Endometrial microvascular endothelial cells (primary cell): ENCODE results near the gene CLDN11.

DNA sequence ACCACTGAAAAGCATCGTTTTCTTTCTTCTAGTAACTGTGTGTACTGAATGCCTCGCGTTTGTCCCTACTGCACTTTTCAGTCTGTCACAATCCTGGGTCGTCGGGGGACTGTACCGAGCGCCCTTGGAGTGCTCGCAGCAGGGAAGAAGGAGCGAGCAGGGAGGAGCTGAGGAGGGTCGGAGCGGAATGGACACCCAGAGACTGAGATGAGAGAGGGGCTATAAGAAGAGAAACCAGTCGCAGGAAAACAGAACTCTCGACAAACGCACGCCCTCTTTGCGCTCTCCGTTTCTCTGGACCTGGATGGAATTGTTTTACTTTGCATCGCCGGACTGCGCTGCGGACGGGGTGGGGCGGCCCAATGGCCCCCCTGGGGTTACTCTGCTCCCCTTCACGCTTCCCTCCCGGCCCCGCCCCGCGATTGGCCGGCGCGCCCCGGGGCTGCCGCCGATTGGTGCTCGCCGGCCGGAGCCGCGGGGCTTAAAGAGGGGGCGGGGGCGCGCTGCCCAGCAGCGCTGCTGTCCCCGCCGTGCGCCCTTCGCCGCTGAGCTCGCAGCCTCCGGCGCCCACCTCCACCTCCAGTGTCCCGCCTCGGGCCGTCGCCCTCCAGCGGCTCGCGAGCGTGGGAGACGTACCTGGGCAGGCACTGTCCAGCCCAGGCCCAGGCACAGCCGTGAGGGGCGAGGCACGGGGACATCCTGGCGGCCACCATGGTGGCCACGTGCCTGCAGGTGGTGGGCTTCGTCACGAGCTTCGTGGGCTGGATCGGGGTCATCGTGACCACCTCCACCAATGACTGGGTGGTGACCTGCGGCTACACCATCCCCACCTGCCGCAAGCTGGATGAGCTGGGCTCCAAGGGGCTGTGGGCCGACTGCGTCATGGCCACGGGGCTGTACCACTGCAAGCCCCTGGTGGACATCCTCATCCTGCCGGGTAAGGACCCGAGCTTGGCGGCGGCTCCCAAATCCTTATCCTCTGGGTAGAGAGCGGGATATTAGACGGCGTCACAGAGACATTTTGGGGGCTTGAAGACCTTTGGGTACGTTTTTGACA is at the start of gene CLDN11:
TSS of gene CLDN11 (plus strand) at position 513 of the 1,057 bp plus-strand sequence.
- RAMPAGE, long total RNA = start-site peak on the plus strand centred at position 538 of the sequence, 40 bp wide, 287 and 360 reads in 2 replicates

DNA sequence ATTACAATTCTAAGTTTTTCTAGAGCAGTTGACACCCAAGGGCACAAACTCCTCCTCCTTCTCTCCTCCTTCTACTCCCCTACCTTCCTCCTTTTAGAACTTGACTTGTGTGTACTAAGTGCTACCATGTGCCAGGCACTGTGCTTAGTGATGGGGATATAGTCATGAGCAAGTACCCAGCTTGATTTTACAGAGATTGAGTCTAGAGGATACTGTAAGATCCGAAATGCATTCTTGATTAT is 72.2 kb downstream of the CLDN11 start:
- RAMPAGE, long total RNA = no peak

- RAMPAGE, long total RNA = no peak
These were observed 129.0 kb downstream of the RPL22L1 start for GRCh38 chr3:170740847-170741641.

DNA sequence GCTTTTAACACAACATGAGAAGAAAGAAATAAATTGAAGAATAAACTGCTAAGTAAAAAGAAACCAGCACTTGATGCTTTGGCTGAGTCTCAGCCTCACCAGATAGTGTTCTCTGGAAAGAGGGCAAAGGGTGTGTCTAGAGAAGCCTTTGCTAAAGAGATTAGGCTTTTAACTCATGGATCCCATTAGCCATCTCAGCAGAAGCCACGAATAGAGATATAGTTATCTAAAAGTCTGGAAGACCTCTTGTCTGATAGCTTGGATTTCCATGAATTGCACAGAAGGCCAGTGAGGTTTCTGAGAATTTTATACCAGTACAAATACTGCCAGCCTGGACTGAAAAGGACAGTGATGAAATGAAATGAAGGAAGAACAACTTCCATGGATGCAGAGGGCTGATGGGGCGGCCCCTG is 91.4 kb downstream of the RPL22L1 start:
- RAMPAGE, long total RNA = no peak

DNA sequence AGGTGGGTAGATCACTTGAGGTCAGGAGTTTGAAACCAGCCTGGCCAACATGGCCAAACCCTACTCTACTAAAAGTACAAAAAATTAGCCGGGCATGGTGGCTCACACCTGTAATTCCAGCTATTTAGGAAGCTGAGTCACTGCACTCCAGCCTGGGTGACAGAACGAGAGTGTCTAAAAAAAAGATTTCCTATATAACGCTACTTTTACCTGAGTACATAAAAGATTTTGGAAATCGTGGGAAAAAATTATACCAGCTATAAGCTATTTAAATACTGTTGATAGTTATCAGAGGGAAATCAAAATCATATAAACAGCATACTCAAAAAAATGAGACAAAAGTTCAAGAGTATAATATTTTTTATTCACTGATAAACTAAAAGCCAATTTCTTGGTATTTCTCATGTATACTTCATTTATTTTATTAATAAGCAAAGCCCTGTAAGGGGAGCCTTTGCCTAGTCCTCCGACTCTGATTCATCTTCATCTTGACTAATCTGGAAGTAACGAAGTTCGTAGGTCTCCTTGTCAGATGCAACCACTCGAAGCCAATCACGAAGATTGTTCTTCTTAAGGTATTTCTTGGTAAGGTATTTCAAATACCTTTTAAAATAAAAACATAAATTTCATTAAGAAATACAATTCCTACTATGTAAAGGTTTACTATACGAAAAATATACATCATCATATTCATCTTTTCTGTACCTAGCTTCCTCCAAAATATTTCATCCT is 3.9 kb downstream of the RPL22L1 start:
- RAMPAGE, long total RNA = no peak

GRCh38 chr3:171017178-171017578 is 9.3 kb downstream of the SLC2A2 start:
- RAMPAGE, long total RNA = no peak

GRCh38 chr3:171025365-171026061 is 1.0 kb downstream of the SLC2A2 start:
- RAMPAGE, long total RNA = no peak

GRCh38 chr3:171334199-171334960 is 125.8 kb downstream of the TNIK start:
- RAMPAGE, long total RNA = no peak

DNA sequence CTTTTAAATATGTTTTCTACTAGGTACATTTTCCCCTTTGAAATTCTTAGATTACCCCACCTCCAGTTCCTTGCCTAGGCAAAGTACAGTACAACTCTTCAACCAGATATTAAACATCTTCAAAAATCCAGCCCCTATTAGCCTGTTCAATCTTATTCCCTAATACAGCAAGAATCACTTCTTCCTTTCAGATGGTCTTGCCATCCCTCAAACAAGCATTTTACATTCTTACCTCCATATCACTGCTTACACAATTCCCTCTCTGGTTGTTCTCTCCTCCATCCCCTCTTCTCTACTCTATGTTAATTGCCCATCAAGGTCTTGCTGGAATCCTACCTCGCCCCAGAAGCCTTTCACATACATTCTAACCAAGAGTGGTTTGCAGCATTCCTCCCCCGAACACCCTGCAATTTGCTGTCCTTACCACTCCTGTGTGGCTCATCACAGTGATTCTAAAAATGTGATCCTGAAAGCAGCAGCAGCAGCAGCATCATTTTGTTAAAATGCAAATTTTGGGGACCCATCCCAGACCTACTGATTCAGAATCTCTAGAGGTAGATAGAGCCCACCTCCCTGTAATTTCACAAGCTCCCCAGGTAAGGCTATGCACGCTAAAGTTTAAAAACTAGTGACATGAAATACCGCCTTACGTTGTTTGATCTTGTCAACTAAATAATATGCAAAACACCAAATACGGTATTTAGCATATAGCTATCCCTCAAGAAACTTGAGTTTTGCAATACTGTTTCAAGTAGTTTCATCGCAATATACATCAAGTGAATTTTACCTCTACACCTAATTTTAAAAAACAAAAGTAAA is 30.5 kb downstream of the TNIK start:
- RAMPAGE, long total RNA = no peak

DNA sequence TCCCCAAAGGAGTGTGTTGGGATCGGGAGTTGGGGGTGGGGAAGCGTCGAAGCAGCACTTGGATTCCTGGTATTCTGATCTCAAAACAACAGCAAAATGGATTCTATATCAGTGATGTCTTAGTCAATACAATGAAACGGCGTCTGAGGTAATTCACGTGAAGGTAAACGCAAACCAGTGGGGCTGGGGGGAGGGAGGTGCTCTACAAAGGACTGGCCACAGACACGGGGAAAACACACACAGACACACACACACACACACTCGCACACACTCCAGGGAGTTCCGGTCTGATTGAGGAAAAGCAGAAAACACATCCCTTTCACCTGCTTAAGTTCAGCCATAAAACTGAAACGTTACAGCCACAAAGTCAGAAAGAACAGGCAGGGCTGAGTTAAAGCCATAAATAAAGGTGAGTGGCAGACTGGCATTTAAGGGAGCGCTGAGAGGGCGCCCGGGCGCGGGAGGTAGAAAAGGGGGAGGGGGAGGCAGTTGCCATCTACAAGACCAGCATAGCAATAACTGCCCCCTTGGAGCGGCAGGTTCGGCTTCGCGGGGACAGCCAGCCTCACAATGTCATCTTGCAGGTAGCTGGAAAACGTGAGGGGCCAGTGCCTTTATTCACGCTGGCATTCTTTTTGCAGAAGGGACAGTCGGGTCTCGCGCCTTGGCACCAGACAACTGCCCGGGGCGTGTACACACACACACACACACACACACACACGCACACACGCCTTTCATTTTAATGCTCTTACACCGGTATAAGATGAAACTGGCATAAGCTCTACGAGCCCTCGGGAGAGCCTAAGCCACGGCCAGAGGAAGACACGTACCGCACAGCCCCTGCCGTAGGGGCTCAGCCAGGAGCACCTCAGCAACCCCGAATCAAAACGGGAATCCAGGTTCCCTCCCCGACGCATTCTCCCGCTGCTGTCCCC is 955 bp downstream of the TNIK start:
- RAMPAGE, long total RNA = no peak

DNA sequence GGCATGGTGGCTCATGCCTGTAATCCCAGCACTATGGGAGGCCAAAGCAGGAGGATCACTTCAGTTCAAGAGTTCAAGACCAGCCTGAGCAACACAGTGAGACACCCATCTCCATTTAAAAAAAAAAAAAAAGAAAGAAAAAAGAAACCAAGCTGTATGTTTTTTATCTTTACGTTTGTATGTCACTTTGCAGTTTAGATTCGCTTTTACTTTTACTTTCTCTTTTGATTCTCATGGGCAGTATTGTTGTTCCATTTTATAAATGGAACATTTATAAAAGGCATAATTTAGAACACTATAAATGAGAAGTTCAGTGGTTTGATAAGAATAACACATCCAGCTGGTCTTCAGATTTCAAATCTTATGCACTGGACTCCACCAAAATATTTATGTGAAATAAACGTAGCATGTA is 31.2 kb upstream of the TNIK start:
- RAMPAGE, long total RNA = no peak

DNA sequence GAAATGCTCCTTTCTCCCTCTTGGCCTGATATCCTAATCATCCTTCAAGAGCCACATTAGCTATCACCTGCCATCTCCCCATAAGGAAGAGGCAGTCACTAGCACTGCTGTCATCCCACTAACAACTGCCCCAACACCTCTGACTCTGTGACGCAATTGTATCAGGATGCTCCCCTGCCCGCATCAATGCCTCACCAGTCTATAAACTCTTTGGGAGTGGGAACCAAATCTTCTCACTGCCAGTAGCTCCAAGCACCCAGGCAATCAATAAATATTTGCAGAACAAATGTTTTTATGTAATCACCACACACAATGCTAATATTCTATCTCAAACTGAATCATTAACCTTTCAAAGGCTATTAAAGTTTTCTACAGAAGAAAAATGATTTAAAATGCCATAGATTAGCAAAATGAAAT is 131.4 kb downstream of the PLD1 start:
- RAMPAGE, long total RNA = no peak

GRCh38 chr3:171744209-171744968 is 65.9 kb downstream of the PLD1 start:
- RAMPAGE, long total RNA = no peak

- RAMPAGE, long total RNA = no peak
These were observed 45.1 kb downstream of the PLD1 start for GRCh38 chr3:171765038-171765746.

DNA sequence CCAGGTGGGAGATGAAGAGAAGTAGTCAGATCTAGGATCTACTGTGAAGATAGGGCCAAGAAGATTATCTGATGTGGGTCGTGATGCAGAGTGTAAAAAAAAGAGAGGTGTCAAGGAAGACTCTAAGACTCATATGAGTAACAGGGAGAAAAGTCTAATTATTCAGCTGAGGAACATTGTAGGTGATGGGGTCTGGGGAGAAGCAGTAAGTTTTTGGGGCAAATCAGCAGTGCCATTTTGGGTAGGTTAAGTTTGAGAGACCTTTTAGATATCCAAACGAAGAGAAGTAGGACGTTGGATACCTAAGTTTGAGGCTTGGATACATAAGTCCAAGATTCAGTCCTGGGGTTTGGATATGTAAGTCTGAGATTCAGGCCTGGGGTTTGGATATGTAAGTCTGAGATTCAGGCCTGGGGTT is 31.0 kb downstream of the PLD1 start:
- RAMPAGE, long total RNA = no peak

DNA sequence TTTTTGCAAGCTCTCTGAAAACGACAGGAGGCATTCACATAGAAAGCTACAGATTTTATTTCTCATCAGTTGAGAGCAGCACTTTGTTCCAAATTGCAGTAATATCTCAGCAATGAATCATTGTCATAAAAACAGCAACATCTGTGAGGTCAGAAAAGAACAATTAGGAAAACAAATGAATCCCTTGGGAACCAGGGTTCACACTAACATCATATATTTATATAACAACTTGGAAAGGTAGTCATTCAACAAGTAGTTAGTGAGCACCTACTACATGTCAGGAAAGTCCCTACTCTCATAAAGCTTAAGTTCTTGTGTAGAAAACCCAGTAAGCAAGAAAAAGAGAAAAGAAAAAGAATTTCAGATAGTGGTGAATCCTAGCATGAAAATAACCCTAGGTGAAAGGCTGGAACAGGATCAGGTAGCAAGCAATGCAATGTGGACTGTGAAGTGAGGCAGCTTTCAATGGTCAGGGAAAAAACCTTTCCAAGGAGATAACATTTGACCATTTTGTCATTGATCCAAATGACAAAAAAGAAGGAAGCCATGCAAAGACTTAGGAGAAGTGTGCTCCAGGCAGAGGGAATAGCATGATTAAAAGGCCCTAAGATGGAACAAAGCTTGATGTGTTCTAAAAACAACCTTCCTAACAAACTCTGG is 8.2 kb downstream of the PLD1 start:
- RAMPAGE, long total RNA = no peak

- RAMPAGE, long total RNA = no peak
These were observed 39.3 kb downstream of the FNDC3B start for GRCh38 chr3:172078488-172079181.

- RAMPAGE, long total RNA = no peak
These were observed 50.8 kb downstream of the FNDC3B start for GRCh38 chr3:172090174-172090647.

DNA sequence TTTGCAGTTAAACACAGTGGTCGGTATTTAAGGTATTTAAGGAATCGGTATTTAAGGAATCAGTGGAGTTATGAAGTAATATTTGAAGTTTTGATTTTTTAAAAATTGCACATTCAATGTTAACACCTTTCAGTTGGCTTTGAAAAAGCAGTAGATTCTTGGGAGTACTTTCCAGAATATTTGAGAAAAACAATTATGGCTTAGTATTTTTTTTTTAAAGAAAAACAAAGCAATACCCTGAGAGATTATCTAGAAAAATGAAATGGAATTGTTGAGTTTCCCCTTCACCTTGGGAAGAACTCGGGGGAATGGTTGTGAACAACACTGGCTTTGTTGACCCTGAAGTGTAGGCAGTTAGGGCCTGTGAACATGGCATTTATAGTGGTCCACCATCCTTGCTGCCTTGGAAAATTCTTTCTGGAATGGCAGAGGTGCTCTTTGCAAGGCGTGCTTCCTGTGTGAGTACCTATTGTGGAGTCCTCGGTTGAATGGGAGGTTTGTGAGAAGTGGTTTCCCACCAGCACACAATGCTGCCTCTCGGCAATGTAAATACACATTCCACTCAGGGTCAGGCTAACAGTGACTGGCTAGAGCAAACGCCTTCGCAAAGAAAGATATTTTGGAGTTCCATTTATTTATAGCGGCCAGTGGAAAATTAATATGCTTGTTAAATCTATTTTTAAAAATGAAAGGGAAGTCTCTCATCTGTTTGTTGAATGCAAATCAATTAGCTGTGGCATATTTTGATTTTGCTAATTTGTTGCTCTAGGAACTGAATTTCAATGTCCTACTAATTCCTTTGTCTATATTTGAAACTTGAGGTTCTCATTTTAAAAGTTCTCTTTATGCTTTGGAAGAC is 59.3 kb downstream of the FNDC3B start:
- RAMPAGE, long total RNA = no peak

GRCh38 chr3:172136879-172137492 is 97.6 kb downstream of the FNDC3B start:
- RAMPAGE, long total RNA = no peak